ENCODE measurements around the gene SLC43A2.

DNA sequence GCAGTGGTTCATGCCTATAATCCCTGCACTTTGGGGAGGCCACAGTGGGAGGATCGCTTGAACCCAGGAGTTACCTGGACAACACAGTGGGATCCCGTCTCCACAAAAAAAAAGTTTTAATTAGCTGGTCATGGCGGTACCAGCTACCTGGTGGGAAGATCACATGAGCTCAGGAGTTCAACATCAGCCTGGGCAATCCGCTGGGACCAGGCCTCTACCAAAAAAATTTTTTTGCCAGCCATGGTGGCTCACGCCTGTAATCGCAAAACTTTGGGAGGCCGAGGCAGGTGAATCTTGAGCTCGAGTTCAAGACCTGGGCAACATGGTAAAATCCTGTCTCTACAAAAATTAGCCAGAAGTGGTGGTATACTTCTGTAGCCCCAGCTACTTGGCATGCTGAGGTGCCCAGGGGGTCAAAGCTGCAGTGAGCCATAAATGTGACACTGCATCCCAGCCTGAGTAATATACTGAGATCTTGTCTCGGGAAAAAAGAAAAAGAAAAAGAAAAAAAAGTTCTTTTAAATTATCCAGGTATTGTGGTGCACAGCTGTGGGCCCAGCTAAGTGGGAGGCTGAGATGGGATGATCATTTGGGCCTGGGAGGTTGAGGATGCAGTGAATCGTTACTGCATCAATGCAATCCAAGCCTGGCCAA, 8.2 kb downstream of the YWHAE start:
- PRO-cap = no peak

DNA sequence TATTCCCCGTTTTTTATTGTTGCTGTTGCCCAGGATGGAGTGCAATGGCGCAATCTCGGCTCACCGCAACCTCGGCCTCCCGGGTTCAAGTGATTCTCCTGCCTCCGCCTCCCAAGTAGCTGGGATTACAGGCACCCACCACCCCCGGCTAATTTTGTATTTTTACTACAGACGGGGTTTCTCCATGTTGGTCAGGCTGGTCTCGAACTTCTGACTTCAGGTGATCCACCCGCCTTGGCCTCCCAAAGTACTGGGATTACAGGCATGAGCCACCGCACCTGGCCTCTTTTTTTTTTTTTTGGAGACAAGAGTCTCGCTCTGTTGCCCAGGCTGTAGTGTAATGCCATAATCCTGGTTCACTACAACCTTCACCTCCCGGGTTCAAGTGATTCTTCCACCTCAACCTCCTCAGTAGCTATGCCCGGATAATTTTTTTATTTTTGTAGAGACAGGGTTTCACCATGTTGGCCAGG, 3.3 kb downstream of the YWHAE start:
- PRO-cap = no peak

GRCh38 chr17:1404786-1405145, 4.7 kb upstream of the YWHAE start:
- PRO-cap = no peak

GRCh38 chr17:1422693-1423925, 23.1 kb upstream of the YWHAE start:
- PRO-cap = no peak

DNA sequence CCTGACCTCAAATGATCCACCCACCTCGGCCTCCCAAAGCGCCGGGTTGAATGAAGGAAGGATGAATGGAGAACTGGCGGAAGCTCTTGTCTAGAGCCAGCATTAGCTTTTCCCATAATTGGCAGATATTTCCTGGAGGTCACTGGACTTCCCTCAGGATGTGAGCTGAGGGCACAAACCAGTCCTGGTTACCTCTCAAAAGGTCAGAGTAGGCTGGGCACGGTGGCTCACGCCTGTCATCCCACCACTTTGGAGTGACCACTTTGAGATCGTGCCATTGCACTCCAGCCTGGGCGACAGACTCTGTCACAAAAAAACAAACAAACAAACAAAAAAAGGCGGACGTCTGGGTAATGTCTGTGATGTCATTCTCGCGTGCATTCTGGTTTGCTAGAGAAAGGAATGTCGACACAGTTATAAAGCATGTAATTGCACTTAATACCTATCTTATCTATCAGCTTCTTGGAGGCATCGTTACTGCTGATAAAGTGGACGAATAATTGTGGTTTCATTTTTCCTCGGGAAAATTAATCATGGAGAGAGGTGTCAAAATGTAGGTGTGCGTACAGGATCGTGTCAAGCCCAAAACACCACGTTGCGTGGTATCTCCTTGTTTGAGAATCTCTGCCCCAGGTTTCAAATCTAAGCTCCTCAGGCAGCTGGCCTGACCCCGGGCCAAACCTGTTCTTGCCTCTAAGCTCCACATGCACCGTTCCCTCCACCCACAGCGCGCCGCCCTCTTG, 6.3 kb upstream of the CRK start:
- PRO-cap = no peak

DNA sequence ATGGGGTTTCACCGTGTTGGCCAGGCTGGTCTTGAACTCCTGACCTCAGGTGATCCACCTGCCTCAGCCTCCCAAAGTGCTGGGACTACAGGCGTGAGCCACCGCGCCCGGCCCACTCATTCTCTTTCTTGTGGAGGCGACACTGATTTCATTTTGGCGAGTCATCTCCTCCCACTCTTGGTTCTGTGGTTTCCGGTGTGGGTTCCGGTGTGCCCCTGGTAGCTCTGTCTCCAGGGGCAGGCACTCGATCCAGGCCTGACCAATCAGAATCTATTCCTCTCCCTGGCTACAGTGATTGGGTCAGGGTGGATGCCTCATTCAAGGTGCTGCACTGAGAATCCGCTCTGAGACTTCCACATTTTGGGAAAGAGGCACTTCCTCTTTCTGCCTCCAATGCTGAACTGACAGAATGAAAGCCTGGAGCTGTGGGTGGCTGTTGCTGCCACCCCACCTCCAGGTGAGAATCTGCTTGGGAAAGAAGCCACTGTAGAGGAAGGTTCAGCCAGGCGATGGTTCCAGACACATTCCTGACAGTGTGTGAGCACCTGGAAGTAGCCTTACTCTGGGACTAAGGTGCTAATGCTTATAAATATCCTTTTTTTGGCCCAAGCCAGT, 7.2 kb upstream of the CRK start:
- PRO-cap = unidirectional peak, minus-strand start at position 126 of the sequence

DNA sequence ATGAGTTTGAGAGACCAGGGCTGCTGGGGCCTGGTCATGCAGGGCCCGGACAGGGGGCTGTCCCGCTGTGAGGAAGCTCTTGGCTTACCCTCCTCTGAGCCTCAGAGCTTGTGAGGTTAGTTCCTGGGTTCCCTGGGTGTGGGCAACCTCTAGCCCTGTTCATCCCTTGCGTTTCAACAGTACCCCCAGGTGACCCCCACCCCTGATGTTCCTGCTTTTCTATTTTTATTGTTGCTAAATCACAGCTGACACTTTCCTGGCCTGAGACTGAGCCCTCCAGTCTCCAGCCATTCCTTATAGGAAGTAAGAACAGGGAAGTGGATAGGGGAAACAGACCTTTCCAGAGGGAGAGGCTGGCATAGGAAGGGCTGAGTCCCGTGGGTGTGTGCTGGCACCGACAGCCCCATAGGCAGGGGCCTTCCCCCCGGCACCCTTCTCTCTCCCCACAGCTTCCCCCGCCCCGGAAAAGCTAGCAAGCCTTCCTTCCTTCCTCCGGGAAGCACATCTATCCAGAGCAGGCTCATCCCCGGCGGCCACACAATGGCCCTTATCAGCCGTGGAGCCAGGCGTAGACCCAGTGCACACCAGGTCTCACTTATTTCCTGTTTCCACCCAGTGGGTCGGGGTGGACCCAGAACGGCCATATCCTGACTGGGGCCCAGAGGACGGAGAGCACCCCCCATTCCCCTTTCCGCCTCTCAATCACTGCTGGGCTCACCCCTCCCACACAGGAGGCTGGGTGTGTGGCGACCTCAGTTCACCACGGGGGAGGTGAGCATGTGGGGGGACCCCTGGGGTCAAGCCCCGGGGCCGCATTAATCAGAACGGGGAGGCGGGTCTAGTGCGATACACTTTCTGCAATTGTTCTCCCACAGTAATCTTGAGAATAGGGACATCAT, 801 bp upstream of the MYO1C start:
- PRO-cap = unidirectional peak, minus-strand start at position 290 of the sequence

- PRO-cap = no peak
Observed at GRCh38 chr17:1517840-1518745, 1.7 kb upstream of the INPP5K start.

DNA sequence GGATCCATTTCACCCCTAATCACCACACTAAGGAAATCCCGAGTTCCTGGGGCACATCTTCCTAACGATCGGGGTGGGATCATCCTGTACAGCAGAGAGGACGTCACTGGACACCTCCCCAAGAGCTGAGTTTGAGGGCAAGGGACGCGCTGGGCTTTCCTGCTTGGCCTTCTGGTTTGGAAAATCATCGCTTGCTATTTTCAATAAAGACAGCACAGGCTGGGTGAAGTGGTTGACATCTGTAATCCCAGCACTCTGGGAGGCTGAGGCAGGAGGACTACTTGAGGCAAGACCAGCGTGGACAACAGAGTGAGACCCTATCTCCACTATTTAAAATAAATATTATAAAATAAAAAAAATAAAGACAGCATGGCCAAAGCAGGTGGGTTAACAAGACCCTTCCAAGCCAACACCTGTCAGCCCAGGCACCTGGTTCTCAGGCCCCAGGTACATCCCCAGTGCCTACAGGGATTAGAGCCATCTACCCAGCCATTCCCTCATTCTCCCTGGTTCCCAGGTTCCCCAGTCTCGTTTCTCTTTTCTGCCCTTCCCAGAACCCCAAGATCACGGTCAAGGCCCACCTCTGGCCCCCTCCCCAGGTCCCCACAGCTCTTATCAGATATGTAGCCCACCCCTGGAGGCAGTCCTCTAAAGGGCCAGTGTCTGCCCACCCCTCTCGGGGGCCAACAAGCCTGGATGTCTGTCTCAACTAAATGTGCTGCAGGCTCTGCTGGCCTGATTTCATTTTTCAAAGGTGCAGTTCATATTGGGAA, 5.8 kb downstream of the PITPNA start:
- PRO-cap = no peak

DNA sequence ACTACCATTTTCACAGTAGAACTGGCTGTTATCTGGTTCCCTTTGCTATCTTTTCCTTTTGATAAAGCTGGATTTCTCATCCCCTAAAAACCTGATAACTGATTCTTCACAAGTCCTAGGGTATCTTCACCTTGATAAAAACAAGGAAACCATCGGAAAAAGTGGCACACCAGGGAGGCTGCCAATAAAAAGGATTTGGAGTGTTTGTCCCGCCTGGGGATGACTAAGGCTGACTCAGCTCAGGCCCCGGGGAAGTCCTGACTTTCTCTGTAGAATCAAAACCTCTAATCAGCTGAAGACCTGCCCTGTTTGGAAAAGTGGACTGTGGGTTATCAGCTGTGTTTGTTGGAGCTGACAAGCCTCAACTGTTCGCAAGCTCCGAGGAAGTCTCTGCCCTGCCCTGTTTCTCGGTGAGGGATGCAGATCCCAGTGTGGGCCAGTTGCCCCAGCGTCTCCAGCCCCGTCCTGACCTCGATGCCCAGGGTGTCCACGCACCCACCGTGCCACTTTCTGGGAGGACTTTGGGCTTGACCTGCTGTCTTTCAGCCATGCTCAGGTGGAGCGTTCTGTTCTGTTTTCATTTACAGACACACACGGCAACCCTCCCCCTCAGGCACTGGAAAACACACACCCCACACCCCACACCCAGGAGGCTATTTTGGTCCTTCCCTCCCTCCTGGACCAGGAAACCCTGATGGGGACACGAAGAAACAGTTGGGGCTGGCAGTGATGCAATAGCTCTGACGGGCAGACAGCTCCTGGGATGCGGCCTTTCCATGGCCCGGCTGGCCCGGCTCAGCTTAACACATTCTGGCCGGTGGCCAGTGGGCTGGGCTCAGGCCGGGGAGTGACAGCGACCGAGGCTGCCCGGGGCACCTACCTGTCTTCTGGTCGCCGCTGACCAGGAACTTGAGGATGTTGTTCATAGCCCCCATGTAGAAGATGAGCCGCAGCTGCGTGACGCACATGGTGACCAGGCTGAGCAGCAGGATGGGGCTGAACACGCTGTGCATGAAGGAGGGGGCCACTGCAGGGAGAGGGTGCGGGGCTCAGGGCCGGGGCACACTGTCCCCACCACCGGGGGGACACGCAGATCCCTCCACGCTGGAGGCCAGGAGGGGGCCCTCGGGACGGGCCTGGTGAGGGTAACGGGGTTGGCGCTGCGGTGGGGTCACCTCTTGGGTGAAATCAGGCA, 27.7 kb upstream of the PITPNA start:
- PRO-cap = unidirectional peak, plus-strand start at position 341 of the sequence

DNA sequence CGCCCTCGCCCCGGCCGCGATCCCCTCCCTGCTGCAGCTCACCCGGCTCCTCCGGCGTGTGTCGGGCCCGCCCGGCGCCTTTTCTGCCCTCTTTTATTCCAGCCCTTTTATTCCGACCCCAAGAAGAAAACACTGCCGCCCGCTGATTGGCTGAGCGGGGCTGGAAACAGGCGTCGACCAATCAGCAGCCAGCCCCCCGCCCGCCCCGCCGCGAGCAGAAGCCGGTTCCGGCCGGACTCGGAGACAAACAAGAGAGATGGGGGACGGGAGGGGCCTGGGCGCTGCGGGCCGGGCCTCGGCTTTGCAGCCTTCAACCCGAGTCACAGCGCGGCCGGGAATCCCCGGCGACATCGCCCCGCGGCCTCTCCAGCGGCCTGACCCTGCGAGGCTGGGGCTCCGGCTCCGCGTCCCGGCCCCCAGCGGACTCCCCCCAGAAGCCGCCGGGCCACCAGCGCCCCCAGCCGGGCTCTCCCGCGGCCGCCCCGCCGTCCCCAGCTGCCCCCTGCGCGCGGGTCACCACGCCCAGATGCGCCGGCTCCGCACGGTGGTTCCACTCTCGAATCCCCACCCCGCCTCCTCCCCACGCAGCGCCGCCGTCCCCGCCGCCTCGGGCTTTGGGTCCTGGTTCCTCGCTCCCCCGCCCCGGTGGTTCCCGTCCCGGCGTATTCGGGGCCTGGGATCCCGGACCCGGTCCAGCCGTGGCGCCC, at the start of gene SLC43A2:
Gene SLC43A2 (minus strand): TSS at position 83 of the 707 bp plus-strand sequence.
- PRO-cap = bidirectional peak, plus-strand start at position 253 of the sequence, minus-strand start at position 83 of the sequence; bidirectional peak, plus-strand start at position 553 of the sequence, minus-strand start at position 470 of the sequence

- PRO-cap = no peak
Observed at GRCh38 chr17:1679510-1680039, 5.1 kb downstream of the PRPF8 start.

DNA sequence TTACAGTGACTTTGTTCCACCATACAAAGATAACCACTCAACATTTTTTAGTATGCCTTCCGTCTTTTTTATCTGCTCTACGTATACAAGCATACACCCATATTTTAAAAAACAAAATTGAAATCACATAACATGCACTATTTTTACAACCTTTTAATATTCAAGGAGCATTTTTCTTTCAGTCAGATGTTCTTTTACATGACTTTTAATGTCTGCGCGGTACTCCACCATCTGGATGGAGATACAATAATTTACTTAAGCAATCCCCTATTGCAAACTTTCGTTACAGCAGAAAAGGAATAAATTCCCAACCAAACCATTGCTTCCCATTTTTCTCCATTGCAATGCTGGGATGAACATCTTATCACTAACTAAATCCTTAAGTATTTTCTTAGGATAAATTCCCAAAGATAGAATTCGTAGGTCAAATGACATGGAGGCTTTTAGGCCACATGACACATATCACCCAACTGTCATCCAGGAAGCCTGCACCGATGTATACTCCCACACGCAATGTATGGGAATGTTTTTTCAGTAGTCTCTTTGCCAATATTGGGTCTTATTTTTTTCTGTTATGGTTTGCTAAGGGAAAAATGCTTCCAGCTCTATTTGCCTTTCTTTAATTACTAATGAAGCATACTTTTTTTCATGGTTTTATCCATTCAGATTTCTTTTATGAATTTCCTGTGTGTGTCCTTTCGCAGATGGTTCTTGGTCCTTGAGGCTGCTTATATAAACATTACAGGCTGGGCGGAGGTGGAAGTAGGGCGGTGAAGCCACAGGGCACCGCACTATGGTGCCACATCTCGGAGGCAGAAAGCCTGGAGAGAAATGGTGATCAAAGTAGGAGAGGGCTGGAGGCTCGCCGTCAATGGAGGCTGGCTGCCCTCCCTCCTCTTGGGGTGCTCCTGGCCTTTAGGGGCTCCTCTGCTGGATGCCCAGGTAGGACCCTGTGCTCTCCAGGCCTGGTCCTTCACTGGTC, 1.7 kb upstream of the TLCD2 start:
- PRO-cap = no peak

- PRO-cap = no peak
Observed at GRCh38 chr17:1736231-1736935, 6.3 kb upstream of the SERPINF2 start.

GRCh38 chr17:1879160-1879710, 49.4 kb downstream of the RPA1 start:
- PRO-cap = no peak

DNA sequence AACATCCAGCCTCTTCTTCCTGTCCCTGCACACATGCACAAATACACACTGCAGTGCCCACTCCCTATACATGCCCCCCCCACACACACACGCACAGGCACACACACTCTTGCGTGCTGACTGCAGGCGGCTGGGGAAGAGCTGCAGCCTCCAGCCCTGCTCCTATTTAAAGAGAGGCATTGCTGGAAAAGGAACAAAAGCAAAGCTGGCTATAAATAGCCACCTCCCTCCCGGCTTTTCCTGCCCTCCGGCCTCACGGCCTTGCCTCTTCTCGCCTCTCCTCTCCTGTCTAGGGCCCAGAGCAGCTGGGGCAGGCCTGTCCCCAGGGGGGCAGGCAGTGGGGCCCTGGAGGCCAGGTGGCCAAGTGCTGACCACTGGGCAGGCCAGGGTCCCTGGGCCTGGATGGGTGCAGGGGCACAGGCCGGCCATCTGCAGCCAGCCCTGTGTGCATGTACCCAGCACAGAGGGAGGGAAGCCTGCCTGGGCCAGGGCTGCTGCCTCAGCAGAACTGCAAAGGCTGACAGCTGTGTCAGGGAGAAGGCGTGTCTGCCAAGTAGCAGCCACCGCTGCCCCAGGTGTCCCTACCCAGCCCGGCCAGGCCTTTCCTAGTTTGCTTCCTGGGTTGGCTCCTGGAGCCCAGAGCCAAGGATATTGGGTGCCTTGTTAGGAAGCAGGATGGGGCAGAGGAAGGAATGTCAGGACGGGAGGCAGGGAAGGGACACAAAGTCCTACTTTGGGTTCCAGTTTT, 25.4 kb downstream of the RTN4RL1 start:
- PRO-cap = bidirectional peak, plus-strand start at position 608 of the sequence, minus-strand start at position 466 of the sequence

DNA sequence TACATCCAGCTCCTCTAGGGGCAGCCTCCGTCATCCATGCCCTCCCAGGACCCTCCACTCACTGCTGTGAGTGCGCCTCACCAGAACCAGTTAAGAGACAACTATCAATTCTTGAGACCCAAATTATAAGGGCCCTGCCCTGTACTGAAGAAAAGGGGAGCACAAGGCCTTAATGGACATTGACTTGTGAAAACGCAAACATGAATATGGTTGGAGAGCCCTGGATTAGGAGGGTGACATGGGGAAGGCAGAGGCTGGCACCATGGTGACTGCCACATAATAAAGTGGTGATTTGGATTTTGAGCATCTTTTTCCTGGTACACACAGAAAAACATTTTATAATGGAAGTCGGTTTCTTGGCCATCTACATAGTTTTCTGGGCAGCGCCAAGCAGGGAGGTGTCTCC, 1.3 kb downstream of the OVCA2 start:
- PRO-cap = no peak

DNA sequence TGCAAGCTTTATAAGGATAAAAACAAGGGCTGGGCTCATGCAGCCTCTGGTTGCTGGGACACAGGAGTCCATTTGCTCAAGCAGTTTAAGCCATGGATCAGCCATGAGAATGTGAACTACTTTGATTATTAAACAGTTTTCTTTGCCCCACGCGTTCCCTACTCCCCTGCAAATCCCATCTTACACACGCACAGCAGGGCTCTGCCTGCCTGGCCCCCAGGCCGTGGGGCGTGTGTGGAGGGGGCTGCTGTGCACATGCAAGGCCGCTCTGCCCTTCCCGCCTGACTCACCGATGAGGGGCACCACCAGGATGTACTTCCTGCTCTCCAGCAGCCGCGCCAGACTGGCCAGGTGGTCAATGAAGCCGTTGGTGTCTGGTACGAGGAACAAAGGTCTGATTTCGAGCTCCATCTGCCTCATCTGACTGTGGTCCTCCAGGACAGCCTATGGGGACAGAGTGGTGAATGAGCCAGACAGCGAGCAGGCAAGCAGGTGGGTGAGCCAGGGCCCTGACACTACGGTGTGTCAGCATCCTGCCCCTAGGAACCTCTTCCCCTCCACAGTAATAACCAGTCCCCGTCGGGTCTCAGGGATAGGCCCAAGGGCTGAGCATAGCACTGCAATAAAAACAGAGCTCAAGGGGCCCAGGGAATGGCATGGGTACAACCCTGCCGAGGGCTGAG, 13.7 kb downstream of the HIC1 start:
- PRO-cap = no peak

GRCh38 chr17:2088997-2089488, 34.1 kb downstream of the HIC1 start:
- PRO-cap = no peak

- PRO-cap = no peak
Observed at GRCh38 chr17:2123382-2124302, 68.7 kb downstream of the HIC1 start.

Data from ileum (tissue), 1 donor.